Myometrial cell (primary cell): Measurements from ENCODE around the genes TENM4, ANKRD42 and TMEM126B.

GRCh38 chr11:78215853-78216471 is 27.2 kb downstream of the USP35 start:
- RAMPAGE, long total RNA: no peak

GRCh38 chr11:78216472-78217328 is 28.0 kb downstream of the USP35 start:
- RAMPAGE, long total RNA: no peak

- RAMPAGE, long total RNA: no peak
These were observed 31.1 kb downstream of the USP35 start for GRCh38 chr11:78219620-78220472.

DNA sequence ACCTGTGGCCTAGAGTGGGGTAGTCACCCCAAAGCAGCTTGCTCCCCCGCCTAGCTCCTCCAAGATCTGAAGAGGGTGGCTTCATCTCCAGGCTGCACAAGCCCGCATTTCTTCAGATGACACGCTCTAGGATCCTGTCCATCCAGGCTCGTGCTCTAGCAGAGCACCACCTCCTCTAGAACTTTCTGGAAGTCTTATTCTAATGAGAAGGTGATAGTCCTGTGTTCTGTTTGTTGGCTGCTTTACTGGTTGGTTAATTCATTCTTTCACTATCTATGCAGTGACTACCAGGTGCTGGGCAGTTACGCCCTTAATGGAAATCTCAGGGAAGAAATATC is 32.2 kb downstream of the USP35 start:
- RAMPAGE, long total RNA: no peak

DNA sequence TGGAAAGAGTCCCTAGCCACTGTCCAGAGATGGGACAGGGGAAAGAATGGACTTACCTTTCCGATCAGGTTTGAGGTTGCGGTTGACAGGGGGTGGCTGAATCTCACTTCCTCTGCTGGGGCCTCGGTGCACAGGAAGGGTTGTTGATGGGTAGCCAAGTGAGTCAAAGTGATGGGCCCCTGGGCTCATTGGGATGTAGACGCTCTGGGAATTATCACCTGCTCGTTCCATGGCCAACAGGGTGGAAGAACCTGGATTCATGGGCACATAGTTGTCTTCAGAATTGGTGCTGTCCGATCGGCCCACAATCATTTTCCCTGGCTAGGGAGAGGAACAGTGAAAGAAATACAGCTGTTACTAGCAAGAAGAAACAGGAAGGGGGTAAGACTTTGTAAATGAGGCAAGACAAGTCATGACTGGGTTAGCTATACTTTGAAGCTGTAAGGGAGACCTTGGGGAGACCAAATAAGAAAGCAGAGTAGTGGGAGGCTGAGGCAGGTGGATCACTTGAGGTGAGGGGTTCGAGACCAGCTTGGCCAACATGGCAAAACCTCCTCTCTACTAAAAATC is 34.7 kb downstream of the USP35 start:
- RAMPAGE, long total RNA: no peak

DNA sequence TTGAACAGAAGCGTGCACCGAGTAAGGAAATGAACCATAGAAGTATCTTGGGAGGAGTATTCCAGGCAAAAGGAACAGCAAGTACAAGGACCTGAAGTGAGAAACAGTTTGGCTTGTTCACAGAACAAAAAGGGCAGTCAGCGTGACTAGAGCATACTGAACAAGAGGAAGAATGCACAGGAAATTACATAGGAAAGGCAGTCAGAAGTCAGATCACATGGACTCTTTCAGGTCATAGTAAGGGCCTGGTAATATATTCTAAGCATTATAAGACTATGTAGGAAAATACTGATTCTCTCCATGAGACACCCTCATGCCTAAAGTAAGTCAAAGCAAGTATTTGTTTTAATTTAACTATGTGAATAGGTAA is 52.3 kb upstream of the GAB2 start:
- RAMPAGE, long total RNA: no peak

DNA sequence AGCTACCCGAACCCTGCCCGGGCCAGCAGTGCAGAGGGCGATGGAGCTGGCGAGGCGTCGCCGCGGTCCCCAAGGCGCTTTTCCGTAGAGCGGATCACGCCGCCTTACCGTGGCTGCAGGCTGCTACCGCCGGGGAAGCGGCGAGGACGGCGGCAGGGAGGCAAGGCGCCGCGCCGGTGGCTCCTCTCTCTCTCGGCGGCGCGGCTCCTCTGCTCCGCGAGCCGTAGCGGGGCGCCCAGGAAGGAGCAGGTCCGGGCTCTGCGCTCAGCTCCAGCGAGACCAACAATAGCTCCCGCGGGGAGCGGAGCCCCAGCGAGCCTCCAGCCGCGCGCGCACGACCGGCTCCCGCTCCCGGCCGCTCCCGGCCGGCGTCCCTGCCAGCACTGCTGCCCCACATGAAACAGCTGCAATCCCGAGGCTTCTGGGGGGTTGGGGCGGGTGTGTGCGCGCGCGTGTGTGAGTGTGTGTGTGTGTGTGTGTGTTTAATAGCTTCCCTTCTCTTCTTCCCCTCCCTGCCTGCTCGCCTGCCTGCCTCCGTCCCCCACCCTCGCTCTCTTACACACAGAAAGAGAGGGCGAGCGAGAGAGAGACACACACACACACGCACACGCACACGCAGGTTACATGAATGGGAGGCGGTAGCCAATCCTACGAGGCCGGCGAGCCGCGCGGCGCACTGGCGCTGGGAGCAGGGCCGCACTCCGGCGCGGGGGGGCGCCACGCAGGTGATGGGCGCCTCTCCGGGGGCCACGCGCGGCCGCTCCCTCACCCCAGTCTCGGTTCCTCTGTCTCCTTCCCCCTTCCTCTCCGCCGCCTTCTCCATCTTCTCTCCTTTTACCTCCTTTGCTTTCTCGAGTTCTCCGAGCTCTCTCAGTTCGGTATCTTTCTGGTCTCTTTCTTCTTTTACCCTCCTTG is at the start of gene TENM4:
Gene TENM4 (minus strand): TSS at position 630 of the 915 bp plus-strand sequence.
- RAMPAGE, long total RNA: no peak

DNA sequence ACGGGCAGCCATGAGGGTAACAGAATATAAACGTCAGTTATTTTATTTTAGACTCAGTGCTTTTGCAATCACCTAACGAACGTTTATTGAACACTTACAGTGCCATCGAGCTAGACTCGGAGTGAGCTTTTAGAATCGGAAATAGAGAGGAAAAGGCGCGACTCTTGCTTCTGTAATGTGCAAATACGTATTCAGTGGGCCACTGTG is 317 bp downstream of the DDIAS start:
- RAMPAGE, long total RNA: no peak

DNA sequence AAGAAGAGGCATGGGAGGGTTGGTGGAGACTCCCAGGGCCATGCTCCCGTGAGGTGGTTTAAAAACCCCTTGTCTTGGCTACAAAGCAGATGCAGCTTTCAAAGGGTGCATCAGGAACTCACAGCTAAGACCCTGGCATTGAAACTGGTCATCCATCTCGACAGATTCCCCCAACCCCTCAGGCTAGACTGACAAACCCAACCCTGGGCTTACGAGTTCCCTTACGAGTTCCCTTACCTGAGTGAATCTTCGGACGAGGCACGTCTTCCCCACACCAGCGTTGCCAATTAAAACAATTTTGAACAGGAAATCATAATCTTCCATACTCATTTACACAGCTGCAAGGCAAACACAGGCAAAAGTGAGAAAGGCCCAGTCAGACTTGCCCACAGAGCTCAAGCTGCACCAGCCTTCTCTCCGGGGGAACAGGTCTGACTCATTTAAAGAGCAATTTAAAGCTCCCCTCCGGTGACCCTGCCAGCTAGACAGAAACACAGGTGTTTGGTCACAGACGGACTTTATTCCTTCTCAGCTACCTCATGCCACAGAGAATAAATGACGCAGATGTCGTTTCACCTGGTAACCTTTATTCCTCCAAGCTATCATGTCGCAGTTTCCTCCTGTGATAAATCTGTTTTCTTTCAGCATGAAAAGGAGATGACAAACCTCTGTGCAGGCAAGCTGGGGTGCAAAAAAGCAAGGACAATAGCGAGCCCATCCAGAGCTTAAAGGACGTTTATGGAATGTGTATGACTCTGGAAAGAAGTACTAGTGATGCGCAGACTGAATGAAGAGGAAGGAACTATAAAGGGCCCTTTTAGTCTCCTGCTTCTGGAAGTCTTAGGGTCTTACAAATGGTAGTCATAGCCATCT is 74.5 kb downstream of the RAB30 start:
- RAMPAGE, long total RNA: no peak

DNA sequence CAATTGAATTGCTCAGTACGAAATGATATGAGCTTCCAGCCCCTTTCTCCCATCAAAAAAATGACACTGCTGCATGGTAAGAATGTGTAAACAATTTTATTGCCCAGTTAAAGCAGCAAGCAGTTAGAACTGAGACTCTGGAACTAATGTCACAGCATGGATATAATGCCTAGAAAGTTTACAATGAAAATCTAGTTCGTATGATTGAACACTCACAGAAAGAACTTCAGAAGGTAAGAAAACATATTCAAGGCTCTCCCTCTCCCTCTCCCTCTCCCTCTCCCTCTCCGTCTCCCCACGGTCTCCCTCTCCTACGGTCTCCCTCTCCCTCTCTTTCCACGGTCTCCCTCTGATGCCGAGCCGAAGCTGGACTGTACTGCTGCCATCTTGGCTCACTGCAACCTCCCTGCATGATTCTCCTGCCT is 24.6 kb upstream of the PCF11 start:
- RAMPAGE, long total RNA: no peak

DNA sequence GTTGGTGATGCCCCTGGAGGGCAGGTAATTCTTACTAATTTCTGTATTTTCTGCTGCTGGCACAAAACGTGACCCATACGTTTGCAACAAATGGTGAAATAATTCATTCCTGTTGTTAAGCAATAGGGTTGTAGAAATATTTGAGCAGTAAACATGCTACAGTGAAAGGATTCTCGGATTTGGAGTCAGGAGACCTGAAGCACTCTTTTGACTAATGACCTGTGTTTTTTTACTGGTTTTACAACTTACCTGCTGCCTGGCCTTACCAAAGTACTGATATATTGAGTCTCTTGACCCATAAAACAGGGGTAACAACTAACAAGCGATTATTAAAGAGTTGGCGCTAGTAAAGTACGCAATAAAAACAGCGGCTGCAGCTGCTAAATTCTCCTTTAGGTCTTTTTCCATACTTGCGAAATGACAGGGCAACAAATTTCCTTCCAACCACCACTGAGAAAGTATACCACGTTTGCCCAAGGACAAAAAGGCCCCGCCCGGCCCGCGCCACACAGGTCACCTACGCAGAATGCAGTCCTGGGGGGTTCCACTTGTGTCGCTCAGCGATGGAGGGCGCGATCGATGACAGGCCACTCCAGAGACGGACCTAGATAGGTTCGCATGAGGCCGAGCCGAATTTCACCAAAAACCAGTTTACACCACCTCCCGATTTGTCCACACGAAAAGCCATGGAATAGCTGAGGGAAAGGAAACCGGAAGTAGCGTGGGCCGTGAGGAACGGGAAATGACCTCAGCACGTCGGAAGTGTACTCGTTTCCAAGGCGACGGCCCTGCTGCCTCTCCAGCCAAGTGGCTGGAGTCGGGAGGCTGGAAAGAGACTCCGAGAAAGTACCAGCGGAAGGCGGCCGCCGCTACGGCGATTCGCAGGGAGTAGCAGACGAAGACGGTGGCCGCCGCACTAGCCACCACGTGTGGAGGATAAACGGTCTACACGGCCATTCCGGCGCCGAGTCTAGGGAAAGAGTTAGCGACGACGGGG is at the start of gene ANKRD42:
Gene ANKRD42 (plus strand): TSS at position 767 of the 997 bp plus-strand sequence.
- RAMPAGE, long total RNA: start-site peak on the plus strand centred at position 806 of the sequence, 71 bp wide, 130 and 219 reads in 2 replicates

GRCh38 chr11:83566826-83567213 is 280.7 kb upstream of the CCDC90B start:
- RAMPAGE, long total RNA: no peak

- RAMPAGE, long total RNA: no peak
These were observed 301.4 kb upstream of the CCDC90B start for GRCh38 chr11:83587440-83588170.

- RAMPAGE, long total RNA: no peak
These were observed 973.2 kb downstream of the DLG2 start for GRCh38 chr11:84653992-84654207.

DNA sequence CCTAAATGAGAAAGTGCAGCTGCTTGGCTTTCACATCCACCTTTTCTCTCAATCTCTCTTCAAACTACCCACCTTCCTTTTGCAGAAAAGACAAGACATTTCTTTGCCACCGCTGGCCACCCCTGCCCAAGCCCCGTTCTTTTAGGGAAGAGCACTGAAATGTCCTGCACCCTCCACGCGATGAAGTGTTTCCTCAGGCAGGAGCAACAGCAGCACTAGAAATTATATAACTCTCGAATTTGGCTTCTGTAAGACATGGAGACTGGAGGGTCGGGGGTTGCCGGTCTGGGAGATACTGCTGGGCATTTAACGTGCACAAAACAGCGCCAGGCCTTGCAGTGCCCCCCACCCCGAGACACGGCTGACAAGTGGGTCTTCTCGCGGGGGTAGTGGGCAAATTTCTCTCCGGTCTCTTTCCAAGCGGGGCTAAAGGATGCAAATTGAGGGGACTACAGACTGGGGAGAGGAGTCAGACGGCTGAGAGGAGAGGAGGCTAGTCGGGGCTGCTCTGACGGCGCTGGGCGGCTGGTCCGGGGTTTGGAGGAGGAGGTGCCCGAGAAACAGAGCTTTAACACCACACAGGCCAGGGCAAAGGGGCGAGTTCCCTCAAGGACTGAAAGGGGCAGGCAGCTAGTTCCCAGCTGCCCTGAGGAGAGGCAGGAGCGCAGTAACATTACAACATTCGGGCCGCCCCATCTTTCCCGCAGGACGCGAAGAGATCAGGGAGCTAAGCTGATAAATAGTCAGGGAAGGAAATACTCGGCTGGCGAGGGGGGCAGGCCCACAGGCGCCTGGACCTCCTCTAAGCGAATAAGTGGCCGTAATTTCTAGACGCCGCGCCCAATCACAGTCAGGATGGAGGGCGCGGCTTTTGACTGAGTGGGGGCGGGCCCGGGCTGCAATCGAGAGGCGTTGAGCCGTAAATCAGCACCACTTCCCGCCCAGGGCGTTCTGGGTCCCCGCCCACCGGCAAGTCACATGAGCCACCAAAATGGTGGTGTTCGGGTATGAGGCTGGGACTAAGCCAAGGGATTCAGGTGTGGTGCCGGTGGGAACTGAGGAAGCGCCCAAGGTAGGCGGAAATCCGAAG is at the start of gene TMEM126B:
Gene TMEM126B (plus strand): TSS at position 977 of the 1,090 bp plus-strand sequence.
- RAMPAGE, long total RNA: start-site peak on the plus strand centred at position 1,006 of the sequence, 47 bp wide, 193 and 331 reads in 2 replicates

DNA sequence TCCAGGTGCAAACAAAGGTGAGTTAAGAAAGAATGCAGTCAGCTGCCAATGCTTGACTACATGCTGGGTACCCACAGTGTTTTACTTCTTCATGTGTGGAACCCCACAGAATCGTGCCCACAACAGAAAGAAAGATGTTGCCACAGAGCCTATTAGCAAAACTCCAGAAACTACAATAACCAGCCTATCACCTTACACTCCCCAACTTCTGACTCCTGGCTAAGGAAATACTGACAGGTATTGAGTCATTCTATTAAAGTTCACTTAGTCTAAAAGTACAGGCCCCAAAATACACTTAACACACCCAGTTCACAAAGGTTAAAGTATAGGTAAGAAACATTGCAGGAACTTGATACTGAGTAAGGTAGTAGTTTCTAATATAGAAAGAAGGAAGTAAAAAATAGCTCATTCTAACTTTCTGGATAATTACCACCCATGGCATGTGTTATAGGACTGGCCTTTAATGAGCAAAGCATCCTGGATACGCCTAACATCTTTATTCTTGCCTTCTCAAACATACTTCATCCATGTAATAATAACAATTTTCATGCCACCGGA is 57.0 kb upstream of the CCDC89 start:
- RAMPAGE, long total RNA: no peak

DNA sequence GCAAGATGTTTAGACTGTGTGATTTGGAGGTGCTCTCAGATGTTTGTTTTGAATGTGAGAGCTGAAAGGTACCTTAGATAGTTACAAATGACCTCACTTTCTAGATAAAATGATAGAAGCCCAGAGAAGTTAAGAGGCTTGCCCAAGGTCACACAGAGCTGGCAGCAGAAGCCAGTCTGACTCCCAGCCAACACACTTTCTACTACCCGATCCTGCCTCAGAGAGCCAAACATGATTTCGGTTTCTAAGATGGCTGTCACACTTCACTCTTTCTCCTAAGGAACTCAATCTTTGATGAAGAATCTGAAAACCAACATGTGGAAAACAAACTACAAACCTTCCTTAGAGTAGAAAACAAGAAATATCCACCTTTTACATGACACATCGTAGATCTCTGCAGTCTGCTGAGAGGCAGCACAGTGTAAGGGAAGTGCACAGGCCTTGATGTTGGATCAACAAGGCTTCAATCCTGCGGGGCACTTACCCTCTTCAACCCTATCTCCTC is 58.6 kb downstream of the SYTL2 start:
- RAMPAGE, long total RNA: no peak

- RAMPAGE, long total RNA: no peak
These were observed 102.6 kb downstream of the CCDC83 start for GRCh38 chr11:85957463-85958579.

GRCh38 chr11:86041804-86042423 is 27.0 kb downstream of the PICALM start:
- RAMPAGE, long total RNA: no peak

- RAMPAGE, long total RNA: no peak
These were observed 15.9 kb downstream of the PICALM start for GRCh38 chr11:86052671-86053710.